ENCODE measurements around the genes ZNF444, ZNF749, ZNF552 and ZNF544.

GRCh38 chr19:55670298-55670978 is 4.6 kb upstream of the EPN1 start:
- PRO-cap, result no peak

GRCh38 chr19:55675817-55676379 is 872 bp downstream of the EPN1 start:
- PRO-cap, result no peak

- PRO-cap, result bidirectional peak, plus-strand start at chr19:56141196, minus-strand start at chr19:56140894; unidirectional peak, plus-strand start at chr19:56141287; unidirectional peak, plus-strand start at chr19:56141323
These were observed at the start of gene ZNF444 for GRCh38 chr19:56140949-56141479. Gene ZNF444 (plus strand): TSS chr19:56141287.

GRCh38 chr19:56403267-56404174 is 611 bp upstream of the ZNF583 start:
- PRO-cap, result no peak

- PRO-cap, result no peak
These were observed 2.8 kb downstream of the ZNF471 start for GRCh38 chr19:56510282-56511033.

DNA sequence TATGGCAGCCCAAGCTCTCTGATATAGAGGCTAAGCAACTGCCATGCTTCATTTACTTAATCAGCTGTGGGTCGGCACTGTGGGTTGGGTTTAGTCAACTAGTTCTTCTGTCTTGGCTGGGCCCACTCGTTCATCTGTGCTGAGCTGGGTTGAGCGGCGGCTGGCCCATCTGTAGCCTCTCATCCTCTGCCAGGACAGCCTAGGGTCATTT is 6.5 kb upstream of the ZNF835 start:
- PRO-cap, result no peak

GRCh38 chr19:56947221-56947551 is 106.7 kb upstream of the PEG3 start:
- PRO-cap, result no peak

- PRO-cap, result unidirectional peak, minus-strand start at chr19:56952373
These were observed 111.6 kb upstream of the PEG3 start for GRCh38 chr19:56952160-56952522.

DNA sequence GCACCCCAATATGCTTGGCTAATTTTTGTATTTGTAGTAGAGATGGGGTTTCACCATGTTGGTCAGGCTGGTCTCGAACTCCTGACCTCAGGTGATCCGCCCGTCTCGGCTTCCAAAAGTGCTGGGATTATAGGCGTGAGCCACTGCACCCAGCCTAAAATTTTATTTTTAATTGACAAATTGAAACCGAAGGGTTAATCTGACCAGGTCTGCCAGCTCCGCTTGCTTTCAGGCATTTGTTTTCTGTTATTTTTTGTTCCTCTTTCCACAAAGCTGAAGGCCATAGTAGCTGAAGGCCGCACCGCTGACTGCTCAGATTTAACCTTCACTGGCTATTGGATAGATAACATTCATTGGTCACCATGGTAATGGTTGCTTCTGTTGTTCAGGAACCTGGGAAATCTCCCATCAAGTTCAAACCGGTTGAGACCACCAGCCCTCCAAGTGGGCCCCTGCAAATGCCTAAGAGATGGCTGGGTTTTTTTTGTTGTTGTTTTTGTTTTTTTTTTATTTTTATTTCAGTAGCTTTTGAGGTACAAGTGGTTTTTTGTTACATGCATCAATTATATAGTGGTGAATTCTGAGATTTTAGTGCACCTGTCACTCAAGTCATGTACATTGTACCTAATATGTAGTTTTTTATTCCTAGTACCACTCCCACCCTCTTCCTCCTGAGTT is 124.4 kb upstream of the USP29 start:
- PRO-cap, result no peak

GRCh38 chr19:57171700-57172715 is 4.7 kb upstream of the DUXA start:
- PRO-cap, result bidirectional peak, plus-strand start at chr19:57172268, minus-strand start at chr19:57171977

DNA sequence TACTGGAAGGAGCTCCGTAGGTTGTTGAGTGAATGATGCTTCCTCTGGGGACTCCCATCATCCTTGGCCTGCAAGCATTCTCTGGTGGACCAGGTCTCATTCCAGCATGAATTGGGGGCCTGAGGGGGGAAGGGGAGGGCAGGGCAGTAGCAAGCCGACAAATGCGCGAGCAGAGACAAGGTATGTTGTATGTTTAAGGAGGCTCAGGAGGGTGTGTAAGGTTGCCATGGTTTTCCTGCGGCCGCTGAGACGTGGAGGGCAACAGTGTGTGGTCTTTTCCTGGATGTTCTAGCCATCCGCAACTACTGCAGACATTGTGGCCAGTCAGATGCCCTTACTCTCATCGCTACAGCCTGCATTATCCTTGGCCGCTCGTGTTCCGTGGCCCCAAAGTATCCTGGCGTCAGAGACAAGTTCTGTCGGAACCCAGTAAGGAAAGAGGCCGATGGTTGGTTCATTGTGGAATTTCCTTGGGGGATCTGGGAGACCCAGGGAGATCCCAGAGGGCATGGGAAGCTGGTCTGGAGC is 883 bp downstream of the ZNF264 start:
- PRO-cap, result no peak

GRCh38 chr19:57211971-57213189 is 18.4 kb upstream of the AURKC start:
- PRO-cap, result no peak

- PRO-cap, result unidirectional peak, plus-strand start at chr19:57368822
These were observed 5.4 kb downstream of the TRAPPC2B start for GRCh38 chr19:57368746-57369088.

GRCh38 chr19:57435021-57436214 is at the start of gene ZNF749:
Gene ZNF749 (plus strand): TSS chr19:57435325.
- PRO-cap, result bidirectional peak, plus-strand start at chr19:57435382, minus-strand start at chr19:57435127; bidirectional peak, plus-strand start at chr19:57435637, minus-strand start at chr19:57435553

DNA sequence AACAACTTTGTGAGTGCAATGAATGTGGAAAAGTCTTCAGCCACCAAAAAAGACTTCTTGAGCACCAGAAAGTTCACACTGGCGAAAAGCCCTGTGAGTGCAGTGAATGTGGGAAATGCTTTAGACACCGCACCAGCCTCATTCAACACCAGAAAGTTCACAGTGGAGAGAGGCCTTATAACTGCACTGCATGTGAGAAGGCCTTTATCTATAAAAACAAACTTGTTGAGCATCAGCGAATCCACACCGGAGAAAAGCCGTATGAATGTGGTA is 11.4 kb downstream of the ZNF549 start:
- PRO-cap, result no peak

DNA sequence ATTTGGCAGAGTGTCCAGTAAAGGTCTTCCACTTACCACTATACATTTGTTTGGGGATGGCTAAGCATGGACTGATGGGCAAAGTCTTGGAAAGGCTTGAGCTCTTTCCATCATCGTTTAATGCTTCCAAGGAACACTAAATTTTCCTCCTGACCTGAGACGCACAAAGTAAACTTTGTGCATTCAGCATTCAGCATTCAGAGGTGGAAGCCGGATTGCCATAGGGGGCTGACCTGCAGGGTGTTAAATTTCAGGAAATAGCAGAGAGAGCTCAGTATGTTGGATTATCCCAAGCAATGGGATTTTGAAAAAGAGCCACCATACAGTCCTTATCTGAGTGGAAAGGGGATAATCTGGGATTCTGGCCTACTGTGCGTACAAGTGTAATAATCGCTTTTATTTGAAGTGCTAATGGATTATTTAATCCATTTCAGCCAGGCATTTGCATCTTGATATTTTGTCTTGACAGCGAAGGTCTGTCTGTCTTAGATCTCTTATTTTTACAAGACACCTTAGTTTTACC is 14.0 kb downstream of the ZNF552 start:
- PRO-cap, result no peak

DNA sequence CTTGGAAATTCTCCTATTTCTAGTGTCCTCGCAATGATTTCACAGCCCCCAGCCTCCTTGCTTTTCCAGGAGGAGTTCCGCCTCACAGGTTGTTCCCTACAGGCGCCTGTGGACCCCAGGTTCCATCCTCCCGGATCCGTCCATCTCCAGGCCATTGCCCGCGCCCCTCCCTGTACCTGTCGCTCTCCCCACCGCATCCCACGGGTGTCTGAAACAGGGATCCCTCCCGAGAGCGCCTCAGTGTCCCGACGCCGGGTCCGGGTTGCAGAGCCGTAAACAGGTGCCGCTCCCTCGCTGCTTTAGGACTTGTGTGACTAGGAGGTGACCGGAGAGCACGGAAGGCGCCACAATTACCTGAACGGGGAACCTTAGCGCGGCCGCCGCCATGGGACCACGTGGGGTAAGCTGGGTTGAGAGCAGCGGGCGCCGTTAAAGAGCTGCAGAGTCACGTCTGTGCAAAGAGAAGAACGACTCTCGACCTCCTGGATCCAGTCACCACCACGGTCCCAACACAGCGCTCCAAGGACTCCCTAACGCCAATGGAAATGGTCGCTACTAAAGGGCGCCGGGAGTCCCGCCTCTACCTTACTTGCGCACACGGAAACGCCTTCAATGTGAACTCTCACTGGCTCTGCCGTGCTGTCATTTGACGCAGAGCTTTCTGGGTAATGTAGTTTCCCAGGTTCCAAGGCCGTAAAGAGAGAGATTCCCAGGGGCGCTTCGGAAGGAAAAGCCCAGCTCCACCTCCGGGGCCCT is at the start of gene ZNF552:
TSS of gene ZNF552 (minus strand) at position 557 of the 756 bp plus-strand sequence.
- PRO-cap, result bidirectional peak, plus-strand start at position 452 of the sequence, minus-strand start at position 301 of the sequence; bidirectional peak, plus-strand start at position 498 of the sequence, minus-strand start at position 532 of the sequence

DNA sequence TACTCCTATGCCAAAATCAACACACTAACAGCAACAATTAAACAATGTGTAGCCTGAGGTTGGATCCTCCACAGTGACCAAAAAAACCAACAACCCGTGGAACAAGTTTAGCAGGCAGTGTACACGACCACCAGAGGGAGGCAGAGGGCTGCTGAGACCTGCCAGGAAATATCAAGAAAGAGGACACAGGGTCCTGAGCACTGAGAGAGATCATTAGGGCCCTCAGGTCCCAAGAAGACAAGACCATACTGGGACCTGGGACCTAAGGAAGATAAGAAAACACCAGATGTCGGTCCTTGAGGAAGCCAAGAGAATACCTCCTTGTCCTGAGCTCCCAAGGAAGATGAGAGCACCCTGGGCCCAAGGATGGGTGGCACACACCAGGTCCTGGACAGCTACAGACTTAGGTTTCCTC is 895 bp upstream of the ZNF274 start:
- PRO-cap, result no peak

- PRO-cap, result bidirectional peak, plus-strand start at chr19:58228917, minus-strand start at chr19:58228828
These were observed at the start of gene ZNF544 for GRCh38 chr19:58228505-58229187. Gene ZNF544 (plus strand): TSS chr19:58228914.

DNA sequence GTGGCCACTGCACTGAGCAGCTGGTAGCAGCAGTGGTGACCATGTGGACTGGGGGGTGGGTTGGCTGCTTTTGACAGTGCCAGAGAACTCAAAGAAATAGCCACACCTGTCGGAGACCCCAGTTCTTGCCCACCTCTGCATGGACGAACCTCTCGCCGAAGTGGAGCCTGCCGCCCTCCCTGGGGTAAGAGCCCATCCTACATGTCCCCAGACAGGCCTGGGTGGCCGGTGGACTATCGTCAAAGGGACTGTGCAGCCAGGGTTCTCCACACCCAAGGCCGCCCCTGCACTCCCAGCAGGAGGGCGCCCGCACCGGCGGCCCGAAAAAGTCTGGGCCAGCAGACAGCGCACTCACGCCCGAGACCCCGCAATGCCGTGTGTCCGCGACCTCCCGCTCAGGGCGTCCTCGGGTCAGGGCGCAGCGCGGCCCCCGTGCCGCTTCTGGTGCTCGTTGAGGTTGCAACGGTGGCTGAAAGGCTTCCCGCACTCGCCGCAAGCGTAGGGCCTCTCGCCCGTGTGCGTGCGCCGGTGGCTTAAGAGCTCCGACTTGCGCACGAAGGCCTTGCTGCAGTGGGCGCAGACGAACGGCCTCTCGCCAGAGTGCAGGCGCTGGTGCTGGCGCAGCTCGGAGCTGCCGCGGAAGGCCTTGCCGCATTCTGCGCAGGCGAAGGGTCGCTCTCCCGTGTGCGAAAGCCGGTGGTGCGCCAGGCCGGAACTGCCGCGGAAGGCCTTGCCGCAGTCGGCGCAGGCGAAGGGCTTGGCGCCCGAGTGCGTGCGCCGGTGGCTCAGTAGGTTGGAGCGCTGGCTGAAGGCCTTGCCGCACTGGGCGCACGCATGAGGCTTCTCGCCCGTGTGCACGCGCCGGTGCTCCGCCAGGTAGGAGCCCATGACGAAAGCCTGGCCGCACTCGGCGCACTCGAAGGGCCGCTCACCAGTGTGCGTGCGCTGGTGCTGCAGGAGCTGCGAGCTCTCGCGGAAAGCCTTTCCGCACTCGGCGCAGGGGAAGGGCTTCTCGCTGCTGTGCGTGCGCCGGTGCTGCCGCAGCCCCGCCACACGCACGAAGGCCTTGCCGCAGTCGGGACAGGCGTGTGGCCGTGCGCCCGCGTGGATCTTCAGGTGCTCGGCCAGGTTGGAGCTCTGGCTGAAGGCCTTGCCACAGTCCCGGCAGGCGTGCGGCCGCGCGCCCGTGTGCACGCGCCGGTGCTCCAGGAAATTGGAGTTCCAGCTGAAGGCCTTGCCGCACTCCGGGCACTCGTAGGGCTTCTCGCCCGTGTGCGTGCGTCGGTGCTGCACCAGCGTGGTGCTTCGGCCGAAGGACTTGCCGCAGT is 2.9 kb upstream of the A1BG start:
- PRO-cap, result no peak

Data from colonic mucosa (tissue), 1 donor.